Cardiac fibroblast (primary cell): ENCODE data around the genes ZNF528, ZNF578 and ZNF845.

DNA sequence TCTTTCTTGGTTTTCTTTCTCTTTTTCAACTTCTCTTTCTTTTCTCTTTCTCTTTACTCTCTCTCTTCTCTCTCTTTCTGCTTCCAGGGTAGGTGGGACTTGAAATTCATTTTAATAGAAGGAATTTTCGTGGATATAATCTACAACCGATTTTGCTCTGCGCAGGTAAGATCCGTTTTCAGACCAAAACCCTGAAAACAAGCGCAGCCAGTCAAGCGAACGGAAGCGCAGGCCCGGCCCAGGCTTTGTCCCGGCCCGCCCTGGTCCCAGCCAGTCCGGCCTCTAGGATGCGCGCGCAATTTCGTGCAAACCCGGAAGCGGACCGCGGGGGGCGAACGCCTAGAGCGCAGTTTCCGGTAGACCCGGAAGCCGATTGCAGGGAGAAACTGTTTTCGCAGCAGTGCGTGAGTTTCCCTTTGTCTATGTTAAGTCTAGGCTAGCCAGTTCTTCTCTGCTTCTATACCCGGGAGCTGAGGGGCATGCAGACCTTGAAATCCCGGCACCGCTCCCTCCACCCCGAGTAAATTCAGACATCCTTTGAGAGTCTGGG lies at the start of gene ZNF528:
ZNF528 (plus strand) TSS at position 349 of the 550 bp plus-strand sequence.
- RRBS: 2% methylated on average over 16 of the region's 32 CpGs

DNA sequence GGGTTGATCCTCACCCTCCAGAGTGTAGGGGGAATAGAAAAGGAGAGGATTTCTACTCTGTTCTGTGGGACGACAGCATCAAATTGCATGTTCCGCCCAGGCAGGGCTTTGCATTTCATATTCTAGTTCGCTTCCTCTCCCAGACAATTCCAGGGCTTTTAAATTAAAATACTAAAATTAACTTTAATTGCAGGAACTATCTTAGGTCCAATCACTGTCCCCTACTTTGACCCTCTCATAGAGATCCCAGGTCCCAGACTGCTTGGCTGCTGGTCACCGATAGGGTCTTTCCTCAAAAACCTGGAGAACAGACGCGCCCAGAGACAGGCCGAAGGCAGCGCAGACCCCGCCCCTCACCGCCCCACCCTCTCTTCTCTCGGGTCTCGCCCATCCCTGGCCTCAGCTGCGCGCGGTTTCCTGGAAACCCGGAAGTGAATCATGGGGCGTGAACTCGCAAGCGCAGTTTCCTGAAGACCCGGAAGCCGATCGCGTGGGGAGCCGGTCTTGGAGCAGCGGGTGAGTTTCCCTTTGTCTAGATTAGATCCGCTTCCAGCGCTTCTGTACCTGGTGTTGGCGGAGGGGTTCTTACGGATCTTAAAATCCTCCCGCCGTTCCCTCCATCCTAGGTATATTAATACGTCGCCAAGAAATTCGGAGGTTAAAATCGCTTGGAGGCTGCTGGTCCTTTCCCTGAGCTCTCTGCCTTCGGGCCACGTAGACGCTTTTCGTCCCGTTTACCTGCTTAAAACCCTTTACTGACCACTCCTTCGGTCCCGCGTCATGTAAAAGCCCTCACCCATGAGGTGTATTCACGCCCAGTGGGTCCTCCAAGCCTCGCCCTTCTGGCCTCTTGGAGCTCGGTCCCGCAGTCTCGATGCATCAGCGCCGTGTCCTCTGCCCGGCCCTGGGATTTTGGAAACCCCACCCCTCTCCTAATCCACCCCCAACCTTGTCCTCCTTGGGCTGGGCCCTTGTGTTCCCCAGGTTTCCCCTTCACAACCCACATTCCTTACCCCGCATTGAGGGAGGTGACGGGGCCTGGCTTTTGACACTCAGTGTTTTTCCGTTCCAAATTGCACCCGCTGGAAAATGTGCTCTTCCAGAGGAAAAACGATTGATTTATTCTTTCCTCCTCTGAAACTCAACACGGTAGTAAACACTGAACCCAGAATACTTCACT lies at the start of gene ZNF578:
ZNF578 (plus strand) TSS at position 462 of the 1,180 bp plus-strand sequence.
- RRBS: 0% methylated on average over 4 of the region's 57 CpGs

- RRBS: 7% methylated on average over 5 of the region's 43 CpGs
Measured at GRCh38 chr19:52492226-52493157, 35.0 kb upstream of the ZNF808 start.

GRCh38 chr19:52493179-52493757 lies 34.2 kb upstream of the ZNF808 start:
- RRBS: 2% methylated on average over 1 of the region's 28 CpGs

GRCh38 chr19:52543001-52543529 lies 15.6 kb downstream of the ZNF808 start:
- RRBS: no CpG with 5 or more reads among the region's 6 CpGs

DNA sequence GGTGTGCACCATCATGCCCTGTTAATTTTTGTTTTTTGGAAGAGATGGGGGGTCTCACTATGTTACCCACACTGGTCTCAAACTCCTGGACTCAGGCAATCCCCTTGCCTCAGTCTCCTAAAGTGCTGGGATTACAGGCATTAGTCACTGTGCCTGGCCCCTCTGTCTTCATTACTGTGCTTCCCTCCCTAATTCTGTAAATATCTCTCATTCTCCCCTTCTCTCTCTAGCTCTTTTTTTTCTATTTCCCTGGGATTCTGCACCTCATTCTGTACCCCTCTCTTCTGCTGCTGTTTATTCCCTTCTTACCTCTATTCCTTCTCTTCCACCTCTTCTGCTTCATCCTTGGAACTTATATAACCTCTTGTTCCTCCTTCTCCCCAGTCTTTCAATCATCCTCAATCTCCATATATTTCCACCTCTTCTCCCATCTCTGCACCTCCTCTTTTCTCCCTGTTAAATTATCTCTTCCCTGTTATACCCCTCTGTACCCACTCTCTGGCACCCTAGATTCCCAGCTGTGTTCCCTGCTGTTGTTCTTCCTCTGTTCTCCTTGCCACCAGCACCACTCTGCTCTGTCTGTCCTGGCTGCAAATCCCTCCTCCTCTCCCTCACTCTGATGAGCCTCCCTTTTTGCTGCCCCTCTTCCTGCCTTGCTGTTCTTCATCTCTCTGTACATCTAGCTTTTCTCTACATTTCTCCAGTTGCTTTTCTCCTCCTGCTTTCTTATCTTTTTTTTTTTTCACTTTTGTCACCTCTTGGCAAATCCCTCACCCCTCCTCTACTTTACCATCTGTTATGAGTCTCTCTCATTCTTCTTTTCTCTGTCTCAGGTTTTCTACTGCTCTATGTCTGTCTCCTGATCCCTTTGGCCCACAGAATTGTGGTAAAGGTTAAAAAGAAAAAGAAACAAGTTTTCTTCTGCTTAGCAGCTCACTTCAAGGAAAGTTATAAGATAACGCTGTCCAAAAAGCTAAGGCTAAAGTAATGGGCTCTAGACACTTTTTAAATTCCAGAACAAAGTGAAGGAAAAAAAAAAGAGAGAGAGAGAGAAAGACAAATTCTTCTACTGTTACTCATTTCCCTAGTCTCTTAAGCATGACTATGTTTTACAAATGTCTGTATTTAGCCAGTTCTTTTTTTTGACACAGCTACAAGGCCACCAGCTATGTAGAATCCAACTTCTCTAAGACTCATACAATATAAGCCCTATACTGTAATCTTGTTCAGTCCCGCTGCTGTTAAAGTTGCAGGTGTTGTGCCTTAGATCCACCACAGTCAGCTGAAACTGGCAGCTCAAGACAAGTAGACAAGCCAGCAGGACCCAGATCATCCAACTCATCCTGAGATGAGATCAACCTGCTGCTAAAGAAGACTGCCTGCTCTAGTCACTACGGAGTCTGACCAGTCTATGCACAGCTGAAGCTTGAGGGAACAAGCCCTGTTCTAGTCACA lies 42.3 kb downstream of the ENSG00000269825 start:
- RRBS: no CpG with 5 or more reads among the region's 3 CpGs

GRCh38 chr19:52932362-52932713 lies 9.1 kb upstream of the ZNF888 start:
- RRBS: no CpG with 5 or more reads among the region's 4 CpGs

DNA sequence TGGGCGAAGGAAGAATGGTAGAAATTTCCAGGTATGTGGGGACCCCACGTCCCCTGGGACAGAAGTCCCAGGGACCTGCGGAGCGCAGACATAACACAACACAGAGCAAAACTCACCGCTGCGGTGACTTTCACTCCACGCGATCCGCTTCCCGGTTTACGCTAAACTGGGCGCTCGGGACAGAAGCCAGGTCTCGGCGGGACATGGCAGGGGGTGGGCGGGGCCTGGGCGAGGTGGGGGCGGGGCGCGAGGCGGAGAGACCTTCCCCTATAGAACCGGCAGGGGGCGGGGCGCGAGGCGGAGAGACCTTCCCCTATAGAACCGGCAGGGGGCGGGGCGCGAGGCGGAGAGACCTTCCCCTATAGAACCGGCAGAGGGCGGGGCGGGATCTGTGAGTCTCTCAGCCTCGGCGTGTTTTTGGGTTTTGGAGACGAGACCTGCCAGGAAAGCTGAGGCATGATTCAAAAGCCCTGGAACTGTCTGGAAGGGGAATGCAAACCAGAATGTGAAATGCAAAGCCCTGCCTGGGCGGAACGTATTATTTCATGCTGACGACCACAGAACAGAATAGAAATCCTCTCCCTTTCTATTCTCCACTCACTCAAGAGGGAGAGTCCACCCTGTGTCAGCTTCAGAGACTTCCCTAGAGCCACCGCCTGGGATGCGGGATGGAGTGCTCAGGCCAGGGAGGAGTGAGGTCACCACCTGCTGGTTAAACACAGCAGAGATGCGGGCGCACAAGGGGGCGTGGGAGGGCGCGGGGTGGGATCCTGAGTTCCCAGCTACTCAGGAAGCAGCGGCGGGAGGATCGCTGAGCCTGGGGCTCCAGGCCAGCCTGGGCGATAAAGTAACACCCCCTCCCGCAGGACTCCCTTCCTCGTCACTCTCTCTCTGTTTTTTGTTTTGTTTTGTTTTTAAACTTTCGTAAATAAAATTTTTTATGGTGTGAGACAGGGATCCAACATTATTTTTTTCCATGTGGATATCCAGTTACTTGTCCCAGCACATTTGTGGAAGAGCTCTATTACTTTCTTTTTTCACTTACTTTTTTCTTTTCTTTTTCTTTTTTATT lies 20.0 kb upstream of the ERVV-1 start:
- RRBS: no CpG with 5 or more reads among the region's 54 CpGs

GRCh38 chr19:53094725-53095078 lies 8.5 kb downstream of the ZNF160 start:
- RRBS: no CpG with 5 or more reads among the region's 11 CpGs

- RRBS: under 1% methylated on average over 5 of the region's 64 CpGs
Measured at GRCh38 chr19:53333481-53334706, at the start of gene ZNF845. Gene ZNF845, plus strand, starts transcription at chr19:53333749.

GRCh38 chr19:53468655-53469283 lies 1.2 kb downstream of the ZNF813 start:
- RRBS: no CpG with 5 or more reads among the region's 10 CpGs

- RRBS: no CpG with 5 or more reads among the region's 15 CpGs
Measured at GRCh38 chr19:53538894-53539279, 942 bp downstream of the ZNF331 start.

- RRBS: no CpG with 5 or more reads among the region's 5 CpGs
Measured at GRCh38 chr19:53573869-53574225, 35.9 kb downstream of the ZNF331 start.

GRCh38 chr19:53576780-53577893 lies 39.2 kb downstream of the ZNF331 start:
- RRBS: no CpG with 5 or more reads among the region's 34 CpGs

- RRBS: no CpG with 5 or more reads among the region's 8 CpGs
Measured at GRCh38 chr19:53621704-53622503, 9.9 kb upstream of the DPRX start.

DNA sequence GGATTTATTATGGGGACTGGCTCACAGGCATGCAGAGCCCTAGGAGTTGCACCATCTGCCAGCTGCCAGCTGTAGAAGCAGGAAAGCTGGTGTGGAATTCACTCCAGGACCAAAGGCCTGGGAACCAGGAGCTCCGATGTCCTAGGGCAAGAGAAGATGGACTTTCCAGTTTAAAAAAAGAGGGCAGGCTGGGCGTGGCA lies 6.6 kb upstream of the NLRP12 start:
- RRBS: no CpG with 5 or more reads among the region's 2 CpGs

DNA sequence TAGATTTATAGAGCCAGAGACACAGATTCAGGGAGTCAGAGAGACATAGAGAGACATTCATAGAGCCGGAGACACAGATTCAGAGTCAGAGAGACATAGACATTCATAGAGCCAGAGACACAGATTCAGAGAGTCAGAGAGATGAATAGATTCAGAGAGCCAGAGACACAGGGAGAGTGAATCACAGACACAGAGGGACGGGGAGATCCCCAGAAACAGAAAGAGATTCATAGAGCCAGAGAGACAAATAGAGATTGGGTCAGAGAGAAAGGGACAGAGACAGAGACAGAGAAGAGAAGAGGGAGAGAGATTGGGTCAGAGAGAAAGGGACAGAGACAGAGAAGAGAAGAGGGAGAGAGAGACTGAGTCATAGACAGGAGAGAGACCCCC lies 1.3 kb upstream of the PRKCG start:
- RRBS: no CpG with 5 or more reads among the region's 2 CpGs

DNA sequence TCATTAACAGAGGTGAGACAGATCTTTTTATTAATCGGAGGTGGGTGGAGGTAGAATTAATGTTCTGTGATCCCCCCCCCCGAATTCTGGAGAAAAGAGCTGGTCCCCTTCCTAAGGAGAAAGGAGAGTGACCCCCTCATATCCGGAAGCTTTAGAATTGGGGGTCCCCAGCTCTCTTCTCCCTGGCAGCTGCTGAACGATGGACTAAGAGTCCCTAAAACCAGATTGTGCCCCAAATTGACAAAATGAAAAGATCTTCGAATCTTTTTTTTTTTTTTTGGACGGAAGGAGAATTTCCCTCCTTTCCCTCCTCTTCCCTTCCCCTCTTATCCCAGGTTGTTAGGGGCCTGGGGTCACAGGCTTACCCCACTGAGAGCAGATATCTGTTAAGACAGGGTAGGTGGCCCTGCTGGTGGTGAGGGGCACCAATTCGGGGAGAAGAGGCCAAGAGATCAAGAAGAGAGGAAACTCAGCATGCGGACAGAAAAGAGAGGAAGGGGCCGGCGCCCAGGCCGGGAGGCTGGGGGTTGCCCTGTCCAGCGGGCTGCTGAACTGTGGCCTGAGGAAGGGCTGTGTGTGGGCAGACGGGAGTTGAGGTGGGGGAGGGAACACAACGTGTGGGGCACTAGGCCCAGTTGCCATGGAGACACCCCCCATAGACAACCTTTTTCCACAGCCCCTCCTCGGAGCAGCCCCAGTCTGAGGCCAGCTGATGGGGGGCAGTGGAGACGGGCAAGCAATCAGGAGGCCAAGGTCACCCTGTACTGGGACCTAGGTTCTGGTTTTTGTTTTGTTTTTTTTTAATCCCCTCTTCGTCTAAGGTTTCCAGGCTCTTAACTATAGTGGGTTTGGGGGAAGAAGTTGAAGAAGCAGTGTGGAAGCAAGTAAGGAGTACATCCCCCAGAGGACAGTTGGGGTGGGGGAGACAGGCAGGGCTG lies 2.7 kb upstream of the CACNG8 start:
- RRBS: no CpG with 5 or more reads among the region's 17 CpGs

DNA sequence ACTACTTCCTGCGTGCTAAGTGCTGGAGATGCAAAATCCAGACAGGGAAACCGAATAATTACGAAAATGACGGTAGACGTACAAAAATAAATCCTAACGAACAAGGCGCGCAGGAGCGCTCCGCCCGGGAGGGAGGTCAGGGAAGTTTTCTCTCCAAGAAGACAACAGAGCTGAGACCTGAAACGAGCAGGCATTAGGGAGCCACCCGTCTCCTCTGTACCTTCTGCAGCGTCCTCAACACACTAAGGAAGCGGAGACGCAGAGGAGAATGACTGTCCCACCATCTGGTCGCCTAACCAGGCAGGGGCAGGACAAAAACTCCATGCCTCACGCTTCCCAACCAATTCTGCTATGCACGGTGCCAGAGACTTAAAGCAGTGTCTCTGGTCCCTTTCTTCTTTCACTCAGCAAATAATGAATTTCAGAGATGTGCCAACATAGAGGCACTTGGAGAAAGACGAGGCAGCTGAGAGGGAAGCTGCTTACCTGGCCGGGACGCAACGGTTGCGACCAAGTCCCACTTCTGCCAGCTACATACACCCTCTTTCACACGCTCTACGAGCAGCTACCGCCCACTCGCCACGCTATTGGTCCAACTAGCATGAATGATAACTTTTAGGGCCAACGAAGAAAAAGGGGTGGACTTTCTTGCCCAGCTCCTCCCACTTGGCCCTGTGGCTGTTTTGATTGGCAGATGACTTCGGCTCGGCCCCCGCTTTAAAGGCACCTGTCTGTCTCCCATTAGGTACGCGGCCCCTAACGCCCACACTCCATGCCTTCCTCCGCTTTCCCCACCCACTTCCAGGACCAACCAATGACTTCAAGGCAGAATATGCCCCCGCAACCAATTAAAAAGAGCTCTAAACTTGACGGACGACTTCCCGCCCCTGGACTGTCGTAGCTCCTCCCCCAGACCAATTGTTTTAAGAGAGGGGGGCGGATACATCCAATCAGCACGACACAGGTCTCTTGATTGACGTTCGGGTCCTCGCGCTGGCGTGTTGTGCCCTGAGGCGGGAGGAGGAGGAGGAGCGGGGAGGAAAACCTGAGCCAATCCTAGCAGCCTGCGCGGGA lies 739 bp upstream of the CNOT3 start:
- RRBS: no CpG with 5 or more reads among the region's 53 CpGs

- RRBS: no CpG with 5 or more reads among the region's 15 CpGs
Measured at GRCh38 chr19:54138773-54139227, 1.2 kb downstream of the CNOT3 start.